Measurements from ENCODE around the genes PTGES and FUBP3.

- RRBS = no CpG with 5 or more reads among the region's 17 CpGs
Measured at GRCh38 chr9:129558607-129559597, 62.0 kb downstream of the C9orf50 start.

GRCh38 chr9:129627535-129628624 is 1.9 kb downstream of the NTMT1 start:
- RRBS = no CpG with 5 or more reads among the region's 14 CpGs

DNA sequence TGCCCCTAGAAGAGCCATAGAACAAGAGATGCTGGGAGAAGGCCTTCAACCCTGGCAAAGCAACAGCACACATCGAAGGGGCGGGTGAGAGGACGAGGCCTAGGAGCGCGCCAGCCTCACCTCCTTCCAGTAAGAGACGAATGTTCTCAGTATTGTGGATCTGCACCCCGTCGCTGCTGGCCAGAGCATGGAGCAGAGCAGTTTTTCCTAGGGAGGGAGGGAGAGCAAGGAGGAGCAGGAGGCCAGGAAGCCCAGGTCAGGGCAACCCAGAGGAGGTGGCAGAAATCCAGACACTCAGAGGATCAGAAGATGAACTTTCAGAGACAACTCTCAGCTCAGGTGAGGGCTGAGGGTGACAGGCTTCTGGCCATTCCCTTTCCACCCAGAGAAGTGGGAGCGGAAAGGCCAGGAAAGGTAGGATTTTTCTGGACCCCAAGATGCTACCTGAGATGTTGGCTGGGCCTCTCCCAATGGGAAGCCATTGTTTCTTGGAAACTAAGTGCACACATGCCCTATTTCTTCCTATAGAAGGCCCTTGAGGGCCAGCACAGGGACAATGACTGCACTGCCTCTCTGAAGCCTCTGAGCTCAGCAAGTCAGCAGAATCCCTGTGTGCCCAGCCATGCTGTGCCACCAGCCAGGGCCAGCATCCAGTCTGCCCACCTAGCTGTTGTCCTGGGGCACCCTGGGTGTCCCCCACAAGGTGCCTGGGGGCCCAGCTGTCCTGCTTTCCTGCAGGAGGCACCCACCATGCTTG is 3.3 kb downstream of the ASB6 start:
- RRBS = no CpG with 5 or more reads among the region's 9 CpGs

GRCh38 chr9:129676720-129677944 is 11.7 kb downstream of the PRRX2 start:
- RRBS = 82% methylated on average over 5 of the region's 30 CpGs

GRCh38 chr9:129698631-129698935 is 33.1 kb downstream of the PRRX2 start:
- RRBS = no CpG with 5 or more reads among the region's 5 CpGs

DNA sequence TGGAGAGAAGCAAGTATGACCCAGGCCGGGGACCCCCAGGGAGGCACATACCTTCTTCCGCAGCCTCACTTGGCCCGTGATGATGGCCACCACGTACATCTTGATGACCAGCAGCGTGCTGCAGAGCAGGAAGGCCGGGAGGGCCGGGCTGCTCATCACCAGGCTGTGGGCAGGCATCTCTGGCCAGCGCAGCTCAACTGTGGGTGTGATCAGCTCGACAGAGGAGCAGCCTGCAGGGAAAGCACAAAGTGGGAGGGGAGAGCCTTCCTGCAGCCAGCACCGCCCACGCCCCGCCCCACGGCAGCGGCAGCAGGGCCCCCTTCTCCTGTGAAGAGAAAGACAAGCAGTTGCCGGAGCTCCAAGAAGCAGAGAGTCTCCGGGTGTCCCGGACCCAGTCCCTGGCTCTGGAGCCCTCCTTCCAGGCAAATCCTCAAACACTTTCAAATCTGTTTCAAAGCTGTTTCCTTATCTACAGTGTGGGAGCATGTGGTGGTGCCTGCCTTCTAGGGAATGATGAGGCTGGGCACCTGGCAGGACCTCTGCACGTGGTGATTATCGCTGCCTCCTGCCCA is at the start of gene PTGES:
Gene PTGES, minus strand, starts transcription at position 207 of the 572 bp plus-strand sequence.
- RRBS = 75% methylated on average over 2 of the region's 19 CpGs

GRCh38 chr9:129839724-129840490 is 4.6 kb downstream of the USP20 start:
- RRBS = no CpG with 5 or more reads among the region's 11 CpGs

DNA sequence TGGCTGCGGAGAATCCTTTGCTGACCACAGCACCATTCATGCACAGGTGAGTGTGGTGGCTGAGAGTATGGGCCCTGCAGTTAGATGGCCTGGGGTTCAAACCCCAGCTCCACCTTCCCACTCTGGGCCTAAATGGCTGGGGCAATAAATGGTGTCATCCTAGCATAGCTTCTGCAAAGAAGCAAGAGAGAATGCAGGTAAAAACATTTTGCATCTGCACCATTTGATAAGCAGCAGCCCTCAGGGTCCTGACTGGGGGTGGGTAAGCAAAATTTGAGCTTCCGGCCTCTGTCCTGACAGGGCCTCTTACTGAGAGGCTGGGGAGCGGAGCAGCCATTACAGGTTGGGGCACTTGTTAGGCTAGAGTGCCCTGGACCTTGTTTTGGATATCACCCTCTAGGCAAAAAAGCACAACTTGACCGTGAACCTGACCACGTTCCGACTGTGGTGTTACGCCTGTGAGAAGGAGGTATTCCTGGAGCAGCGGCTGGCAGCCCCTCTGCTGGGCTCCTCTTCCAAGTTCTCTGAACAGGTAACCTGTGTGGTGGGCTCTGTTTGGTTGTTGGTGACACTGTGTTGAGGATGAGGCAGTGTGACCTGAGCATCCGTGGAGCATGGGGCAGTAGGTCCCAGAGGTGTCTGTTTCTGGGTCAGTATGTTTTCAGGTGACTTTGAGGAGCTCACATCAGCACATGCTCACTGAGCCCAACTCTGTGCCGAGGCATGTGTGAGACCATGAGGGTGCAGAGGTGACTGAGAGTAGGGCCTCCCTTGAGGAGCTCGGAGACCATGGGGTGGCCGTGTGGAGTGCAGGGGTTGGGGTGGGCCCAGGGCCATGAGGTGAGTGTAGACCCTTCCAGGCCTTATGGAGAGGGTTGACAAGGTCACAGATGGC is 23.1 kb downstream of the USP20 start:
- RRBS = no CpG with 5 or more reads among the region's 12 CpGs

GRCh38 chr9:129867590-129868514 is 32.6 kb downstream of the USP20 start:
- RRBS = 96% methylated on average over 13 of the region's 46 CpGs

- RRBS = no CpG with 5 or more reads among the region's 9 CpGs
Measured at GRCh38 chr9:129962214-129962685, 80.7 kb downstream of the FNBP1 start.

GRCh38 chr9:129995937-129996750 is 46.8 kb downstream of the FNBP1 start:
- RRBS = 81% methylated on average over 3 of the region's 10 CpGs

DNA sequence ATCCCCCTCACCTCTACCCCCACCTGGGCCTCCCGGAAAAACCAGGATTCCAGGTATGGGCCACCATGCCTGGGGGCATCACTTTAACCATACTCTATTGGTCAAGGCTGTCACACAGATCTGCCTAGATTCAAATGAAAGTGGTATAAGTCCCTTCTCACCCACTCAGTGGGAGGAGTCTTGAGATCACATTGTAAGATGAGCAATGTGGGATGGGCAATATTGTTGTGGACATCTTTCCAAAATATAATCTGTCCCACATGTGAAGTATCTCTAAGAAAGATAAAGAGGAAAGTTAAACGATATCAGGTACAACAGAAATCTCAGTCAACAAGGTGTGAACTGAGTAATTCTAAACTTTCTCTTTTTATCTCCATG is 15.0 kb downstream of the FNBP1 start:
- RRBS = no CpG with 5 or more reads among the region's 2 CpGs

DNA sequence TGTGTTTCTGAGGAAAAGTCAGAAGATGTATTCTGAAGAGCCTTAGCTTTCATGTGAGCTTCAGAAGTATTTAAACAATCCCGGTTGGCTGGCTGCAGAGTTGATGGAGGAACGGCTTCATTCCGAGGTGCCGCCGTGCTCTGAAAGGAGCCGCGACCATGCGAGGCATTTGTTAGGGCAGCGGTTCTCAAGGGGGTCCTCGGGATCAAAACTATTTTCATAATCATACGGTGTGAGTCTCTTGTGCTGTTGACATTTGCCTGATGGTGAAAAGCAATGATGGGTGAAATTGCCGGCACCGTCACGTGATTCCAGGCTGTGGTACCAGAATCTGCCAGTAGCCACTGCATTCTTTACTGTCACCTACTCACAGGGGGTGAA is 58.4 kb downstream of the GPR107 start:
- RRBS = no CpG with 5 or more reads among the region's 14 CpGs

GRCh38 chr9:130137012-130137492 is 35.2 kb upstream of the NCS1 start:
- RRBS = no CpG with 5 or more reads among the region's 16 CpGs

GRCh38 chr9:130184960-130185957 is 13.1 kb downstream of the NCS1 start:
- RRBS = 74% methylated on average over 5 of the region's 34 CpGs

- RRBS = no CpG with 5 or more reads among the region's 19 CpGs
Measured at GRCh38 chr9:130193307-130193977, 21.2 kb downstream of the NCS1 start.

DNA sequence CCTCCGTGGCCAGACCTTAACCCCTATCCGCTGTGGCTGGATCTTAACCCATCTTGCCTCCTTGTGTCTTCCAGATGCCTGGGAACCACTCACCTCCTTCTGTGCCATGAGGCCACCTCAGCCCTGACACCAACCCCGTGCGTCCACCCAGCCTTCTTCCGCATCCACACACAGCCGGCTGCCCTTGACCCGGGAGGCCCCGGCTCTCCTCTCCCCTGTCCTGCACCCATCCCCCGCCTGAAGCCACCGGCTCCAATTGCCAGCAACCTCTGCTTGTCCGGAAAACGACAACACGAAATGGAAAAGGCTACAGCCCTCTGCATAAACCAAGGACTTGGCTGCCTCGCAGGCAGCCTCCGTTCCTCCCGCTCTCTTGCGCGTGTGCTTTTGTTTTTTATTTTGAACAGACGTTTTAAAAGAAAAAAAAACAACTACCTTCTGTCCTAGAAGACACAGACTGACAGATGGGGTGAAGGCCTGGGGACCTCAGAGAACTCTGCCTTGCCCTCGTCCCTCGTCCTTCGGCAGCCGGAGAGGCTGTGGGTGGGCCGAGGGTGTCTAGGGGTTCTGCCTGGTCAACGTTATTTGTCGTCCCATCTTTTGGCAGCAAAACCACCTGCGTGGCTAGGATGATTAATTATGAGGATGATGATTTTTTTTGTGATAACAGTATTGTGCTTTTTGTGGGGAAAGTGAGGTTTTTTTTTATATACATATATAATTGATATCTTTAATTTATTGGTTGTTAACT is 32.5 kb upstream of the HMCN2 start:
- RRBS = 81% methylated on average over 3 of the region's 27 CpGs

GRCh38 chr9:130242520-130243510 is 22.7 kb upstream of the HMCN2 start:
- RRBS = no CpG with 5 or more reads among the region's 30 CpGs

- RRBS = no CpG with 5 or more reads among the region's 22 CpGs
Measured at GRCh38 chr9:130446076-130447049, 1.6 kb downstream of the ASS1 start.

DNA sequence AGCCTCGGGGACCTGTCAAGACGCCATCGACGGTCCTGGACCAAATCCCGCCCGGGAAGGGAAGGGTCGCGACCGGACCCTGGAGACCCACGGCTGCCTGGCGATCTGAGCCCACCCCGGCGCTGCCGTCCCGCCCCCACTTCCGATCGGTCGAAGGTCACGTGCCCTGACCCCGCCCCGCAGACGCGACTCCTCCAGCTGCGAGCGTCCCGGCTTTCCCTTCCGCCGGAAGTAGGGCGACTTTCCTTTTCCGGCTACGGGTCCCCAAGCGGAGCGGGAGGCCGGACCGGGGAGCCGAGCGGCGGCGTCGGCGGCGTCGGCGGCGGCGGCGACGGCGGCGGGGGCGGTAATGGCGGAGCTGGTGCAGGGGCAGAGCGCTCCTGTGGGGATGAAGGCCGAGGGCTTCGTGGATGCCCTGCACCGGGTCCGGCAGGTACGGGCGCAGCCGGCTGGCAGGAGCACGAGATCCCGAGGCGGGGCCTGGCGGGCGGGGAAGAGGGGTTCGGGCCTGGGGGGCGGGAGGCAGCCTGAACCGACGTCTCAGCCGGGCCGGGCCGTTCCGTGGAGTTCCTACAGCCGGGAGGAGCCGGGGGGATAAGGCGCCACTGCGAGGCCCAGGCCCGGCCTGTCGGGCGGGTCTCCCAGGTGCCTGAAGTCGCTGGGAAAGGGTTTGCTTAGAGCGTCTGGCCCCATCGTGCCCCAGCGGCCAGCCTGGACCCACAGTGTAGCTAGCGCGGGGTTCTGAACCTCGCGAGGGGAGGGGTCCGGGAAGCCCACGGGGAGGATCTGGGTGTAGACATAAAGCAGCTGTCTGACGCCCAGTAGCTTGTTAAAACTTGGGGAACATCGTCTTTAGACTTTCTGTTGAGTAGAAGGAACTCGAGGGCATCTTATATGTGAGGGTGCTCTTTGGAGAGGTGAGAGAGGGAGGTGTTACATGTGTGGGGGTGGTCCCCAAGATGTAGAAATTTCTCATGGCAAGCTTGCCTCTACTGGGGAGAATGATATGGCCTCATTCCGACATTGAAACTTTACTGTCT is at the start of gene FUBP3:
Gene FUBP3, plus strand, starts transcription at position 246 of the 1,040 bp plus-strand sequence.
- RRBS = 1% methylated on average over 24 of the region's 94 CpGs

All from CMK (cell line).